Fibroblast of the aortic adventitia (primary cell): Measurements from ENCODE around the gene LIMK2.

DNA sequence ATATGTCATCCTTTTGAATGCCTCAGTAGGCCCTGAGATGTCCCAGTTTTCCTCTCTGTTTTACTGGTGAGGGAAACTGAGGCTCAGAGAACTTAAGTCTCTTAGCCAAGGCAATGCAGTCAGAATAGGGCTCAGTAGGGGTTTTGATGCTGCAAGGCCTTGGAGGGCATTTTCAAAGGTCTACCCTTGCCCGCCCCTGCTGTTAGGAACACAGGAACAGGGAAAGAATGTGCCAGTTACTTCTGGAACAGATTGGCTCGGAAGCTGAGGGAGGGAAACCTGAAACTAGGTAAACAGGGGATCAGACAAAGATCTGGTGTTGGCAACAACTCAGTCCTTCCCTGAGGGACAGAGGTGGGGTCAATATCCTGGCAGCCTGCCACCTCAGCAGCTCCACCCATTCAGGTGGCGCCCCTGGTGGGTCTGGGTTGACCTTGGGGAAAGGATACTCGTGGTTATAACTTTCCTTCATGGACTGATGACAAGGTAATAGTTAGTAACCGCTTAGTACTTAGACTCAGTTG is 8.6 kb downstream of the PLA2G3 start:
- CAGE, long polyA plus RNA, result no peak

DNA sequence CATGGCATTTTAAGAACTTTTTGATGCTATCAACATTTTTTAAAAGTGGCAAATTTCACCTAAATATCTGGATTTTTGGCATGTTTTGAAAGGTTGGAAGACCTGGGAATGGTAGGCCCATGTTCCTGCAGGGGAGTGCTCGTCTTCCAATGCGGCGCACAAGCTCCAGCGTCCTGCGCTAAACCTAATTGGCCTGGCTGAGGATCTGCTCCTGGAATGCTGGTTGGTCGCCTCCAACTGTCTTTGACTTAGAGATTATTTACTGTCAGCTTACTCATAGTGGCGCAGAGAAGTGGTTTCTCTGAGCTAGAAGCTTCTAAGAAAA is 641 bp upstream of the LIMK2 start:
- CAGE, long polyA plus RNA, result no peak

- CAGE, long polyA plus RNA, result no peak
These were observed at the start of gene LIMK2 for GRCh38 chr22:31211820-31212836. Gene LIMK2, plus strand, starts transcription at chr22:31212298.

DNA sequence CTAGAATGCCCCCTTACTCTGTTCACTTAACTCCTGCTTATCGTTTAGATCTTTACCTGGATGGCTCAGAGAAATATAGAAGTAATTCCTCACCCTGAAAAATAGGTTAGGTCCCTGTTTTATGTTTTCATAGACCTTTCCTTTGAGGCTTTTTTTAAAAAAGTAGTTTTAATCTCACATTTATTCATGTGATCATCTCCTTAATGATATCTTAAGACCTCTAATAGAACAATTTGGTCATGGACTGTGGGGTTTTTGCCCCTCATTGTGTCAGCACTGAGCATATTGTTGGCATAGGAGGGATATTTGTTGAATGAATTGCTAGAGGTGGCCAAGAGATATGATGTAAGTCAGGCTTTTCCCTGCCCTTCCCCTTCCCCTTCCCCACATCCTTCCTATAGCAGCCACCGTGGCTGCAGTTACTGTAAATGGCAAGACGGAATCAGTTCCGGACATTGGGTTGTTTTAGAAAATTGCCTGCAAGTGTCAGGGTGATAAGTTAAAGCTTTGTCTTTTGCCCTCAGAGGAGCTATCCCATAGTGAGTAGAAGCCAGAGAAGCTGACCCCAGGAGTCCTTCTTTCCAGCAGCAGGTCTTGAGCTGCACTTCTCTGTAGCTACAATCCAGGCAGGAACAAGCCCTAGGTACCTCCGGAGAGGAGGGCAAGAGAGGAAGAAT is 22.9 kb downstream of the LIMK2 start:
- CAGE, long polyA plus RNA, result no peak

- CAGE, long polyA plus RNA, result no peak
These were observed 31.8 kb downstream of the LIMK2 start for GRCh38 chr22:31243715-31244516.

DNA sequence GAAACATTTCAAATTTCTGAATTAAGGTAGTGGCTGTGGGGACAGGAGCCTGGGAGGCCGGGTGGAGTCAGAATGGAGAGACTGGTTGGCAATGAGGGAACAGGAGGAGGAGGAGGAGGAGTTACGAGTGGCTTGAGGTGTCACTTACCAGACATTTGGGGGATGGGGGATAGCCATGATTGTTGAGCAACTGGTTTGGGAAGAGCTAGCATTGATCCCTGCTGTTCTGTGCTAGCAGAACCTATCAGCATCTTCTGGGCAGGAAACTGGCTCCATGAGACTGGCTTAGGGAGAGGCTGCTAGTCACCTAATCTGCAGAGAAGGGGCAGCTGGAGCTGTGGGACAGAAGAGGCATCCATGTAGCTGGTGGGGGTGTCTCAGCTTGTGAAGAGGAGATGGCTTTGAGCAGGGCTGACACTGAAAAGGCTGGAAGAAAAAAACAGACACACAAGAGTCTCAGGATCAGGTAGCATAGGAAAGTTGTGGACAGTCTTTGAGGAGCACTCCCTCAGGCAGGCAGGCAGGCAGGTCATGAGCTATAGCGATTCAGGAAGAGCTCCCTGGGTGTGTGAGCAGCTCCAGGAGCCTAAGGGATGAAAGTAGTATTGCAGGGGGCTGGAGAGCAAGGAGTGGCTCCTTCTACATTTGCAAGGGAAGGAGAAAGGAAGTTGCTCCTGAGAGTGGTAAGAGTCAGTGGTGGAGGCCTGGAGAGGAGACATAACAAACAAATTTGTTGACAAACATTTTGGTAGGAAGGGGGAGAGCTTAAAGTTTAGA is 22.2 kb downstream of the PIK3IP1 start:
- CAGE, long polyA plus RNA, result no peak

GRCh38 chr22:31271485-31272090 is 20.7 kb downstream of the PIK3IP1 start:
- CAGE, long polyA plus RNA, result no peak

- CAGE, long polyA plus RNA, result no peak
These were observed 13.4 kb downstream of the PIK3IP1 start for GRCh38 chr22:31278403-31279728.

GRCh38 chr22:31342996-31343754 is 3.0 kb downstream of the PATZ1 start:
- CAGE, long polyA plus RNA, result no peak

DNA sequence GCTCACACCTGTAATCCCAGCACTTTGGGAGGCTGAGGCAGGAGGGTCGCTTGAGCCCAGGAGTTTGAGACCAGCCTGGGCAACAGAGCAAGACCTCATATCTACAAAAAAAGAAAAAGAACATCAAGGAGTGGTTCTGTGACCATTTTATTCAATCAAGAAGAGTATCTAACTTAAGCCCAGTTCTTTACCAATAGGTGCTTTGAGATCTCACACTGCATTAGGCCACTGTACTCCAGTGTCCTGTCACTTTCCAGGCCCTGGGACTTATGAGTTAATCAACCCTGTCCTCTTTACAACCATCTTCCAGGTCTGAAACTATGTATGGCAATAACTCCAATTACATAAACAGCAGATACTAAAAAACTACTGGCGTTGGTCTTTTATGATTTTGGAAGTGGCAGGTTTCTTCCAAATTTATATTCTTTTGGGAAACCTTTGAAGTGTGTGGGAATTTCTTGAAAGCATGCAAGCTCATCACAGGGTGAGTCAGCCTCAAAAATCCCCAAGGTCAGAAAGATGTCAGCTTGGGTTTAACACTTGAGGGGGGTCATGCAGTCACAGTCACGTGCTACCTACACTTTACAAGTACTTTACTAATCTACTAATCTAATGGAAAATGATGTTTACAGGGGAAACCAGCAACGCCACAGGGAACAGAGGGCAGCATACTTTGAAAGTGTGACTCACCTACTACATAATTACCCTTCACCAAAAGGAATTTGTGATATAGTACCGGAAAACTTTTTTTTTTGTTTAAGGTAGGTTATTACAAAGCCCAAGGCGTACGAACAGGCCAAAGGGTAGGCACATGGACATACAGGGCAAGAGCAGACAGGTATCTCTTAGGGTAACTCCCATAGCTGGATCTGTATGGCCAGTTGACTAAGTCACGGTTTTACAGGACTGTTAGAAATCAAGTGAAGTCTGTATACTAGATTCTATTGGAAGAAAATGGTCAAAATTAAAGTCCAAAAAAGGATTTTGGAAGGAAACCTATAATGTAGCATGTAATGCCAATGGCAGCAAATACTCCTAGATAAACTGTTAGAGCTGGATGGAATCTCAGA is 15.6 kb downstream of the PISD start:
- CAGE, long polyA plus RNA, result no peak

- CAGE, long polyA plus RNA, result no peak
These were observed 75.8 kb downstream of the DEPDC5 start for GRCh38 chr22:31829585-31830029.

DNA sequence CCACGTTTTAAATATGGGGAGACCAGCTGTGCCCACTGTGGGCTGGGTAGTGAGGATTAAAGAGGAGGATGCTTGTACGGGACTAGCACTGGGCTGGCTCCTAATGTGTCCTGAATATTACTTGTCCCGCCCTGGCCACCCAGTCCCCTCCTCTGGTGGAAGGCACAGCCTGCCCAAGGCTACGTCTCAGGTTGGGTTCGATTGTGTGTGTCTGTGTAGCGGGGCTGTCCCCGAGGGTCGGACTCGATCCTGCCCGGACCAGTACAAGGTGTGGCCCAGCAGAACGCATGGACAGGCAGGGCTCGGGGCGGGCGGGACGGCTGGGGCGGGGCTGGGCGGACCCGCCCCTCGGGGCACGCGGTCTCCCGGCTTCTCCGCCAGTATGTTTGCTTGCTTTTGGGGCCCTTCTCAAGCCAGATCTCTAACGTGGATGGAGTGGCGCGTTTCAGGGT is 580 bp upstream of the YWHAH start:
- CAGE, long polyA plus RNA, result no peak

GRCh38 chr22:31944181-31944377 is 256 bp upstream of the YWHAH start:
- CAGE, long polyA plus RNA, result no peak

- CAGE, long polyA plus RNA, result no peak
These were observed 1.9 kb downstream of the YWHAH start for GRCh38 chr22:31946067-31946787.

DNA sequence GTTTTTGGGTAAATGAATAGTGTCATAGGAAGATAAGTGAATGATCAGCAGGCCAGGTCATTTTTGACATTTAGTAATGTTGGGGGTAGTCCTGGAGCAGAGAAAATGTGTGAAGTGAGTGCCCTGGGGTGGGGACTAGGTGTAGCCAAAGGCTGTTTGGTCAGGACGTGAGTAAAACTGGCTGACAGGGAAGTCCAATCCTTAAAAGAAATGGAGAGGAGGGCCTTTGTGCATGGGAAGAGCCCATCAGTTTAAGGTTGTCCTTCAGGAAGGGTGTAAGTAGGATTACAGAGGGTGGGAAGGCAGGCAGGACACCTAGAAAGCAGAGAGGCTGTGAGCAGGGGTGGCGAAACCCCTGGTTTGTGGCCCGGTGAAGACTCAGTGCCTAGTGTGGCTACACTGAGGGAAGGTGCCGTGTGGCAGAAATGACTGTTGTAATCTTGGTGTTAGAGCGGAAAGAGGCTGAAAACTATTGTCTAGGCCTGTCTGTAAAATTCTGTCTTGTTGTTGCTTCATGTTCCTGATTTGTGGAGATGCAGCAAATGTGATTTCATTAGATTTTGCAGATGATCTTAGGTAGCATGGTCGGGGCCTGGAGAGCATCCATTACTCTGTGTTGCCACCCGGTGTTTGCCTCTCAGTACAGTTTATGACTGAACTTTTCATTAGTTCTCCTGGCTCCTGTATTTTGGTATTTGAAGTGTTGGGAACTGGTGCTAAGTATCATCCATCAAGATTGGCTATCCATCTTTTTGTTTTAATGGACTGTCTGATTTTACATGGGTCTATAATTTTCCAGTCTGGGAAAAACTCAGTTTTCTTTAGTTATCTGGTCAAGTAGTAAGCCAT is 7.5 kb downstream of the YWHAH start:
- CAGE, long polyA plus RNA, result no peak

DNA sequence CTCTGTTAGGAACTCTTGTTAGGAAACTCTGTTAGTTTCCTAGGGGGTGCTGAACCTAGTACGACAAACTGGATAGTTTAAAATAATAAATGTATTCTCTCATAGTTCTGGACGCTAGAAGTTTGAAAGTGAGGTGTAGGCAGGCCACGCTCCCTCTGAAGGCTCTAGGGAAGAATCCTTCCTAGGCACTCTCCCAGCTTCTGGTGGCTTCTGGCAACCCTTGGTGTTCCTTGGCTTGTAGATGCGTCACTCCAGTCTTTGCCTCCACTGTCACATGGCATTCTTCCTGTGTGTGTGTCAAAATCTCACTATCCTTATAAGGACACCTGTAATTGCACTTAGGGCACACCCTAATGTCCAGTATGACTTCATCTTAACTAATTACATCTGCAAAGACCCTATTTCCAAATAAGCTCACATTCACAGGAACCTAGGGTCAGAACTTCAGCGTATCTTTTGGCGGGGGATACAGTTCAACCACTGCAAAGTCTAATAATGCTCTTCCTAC is 10.2 kb downstream of the YWHAH start:
- CAGE, long polyA plus RNA, result no peak

GRCh38 chr22:32483875-32484306 is 9.3 kb downstream of the FBXO7 start:
- CAGE, long polyA plus RNA, result no peak

- CAGE, long polyA plus RNA, result no peak
These were observed 14.6 kb downstream of the FBXO7 start for GRCh38 chr22:32489108-32489801.

- CAGE, long polyA plus RNA, result no peak
These were observed 57.6 kb downstream of the FBXO7 start for GRCh38 chr22:32531686-32533042.

- CAGE, long polyA plus RNA, result no peak
These were observed 56.3 kb upstream of the TIMP3 start for GRCh38 chr22:32744958-32745780.